Tongue (tissue), 2 donors: Measurements from ENCODE around the gene METAP1.

DNA sequence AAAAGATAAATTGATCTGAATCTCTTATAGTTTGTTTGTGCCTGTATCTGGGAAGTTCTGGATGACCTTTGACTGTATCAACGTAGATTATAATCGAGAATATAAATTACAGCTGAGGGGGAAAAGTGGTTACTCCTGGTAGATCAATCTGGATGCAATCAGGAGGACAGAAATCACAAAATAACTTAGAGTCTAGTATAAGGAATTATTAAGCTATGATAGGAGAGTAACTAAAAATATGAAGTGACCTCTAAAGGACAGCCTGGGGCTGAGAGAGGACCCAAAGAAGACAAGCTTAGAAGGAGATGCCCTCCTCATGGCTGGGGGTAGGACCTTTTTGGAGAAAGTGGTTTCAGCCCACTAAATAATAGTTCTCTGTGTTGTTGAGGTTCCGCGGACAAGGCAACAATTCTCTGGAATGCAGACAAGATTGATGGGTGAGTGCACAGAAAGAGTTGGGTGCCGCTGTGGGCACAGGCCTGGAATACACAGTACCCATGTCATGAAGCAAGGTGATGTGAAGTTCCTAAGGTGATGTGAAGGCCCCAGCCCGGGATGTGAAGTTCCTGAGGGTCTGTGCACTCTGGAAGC lies 86.9 kb upstream of the BMPR1B start:
- RAMPAGE, long total RNA = no peak

DNA sequence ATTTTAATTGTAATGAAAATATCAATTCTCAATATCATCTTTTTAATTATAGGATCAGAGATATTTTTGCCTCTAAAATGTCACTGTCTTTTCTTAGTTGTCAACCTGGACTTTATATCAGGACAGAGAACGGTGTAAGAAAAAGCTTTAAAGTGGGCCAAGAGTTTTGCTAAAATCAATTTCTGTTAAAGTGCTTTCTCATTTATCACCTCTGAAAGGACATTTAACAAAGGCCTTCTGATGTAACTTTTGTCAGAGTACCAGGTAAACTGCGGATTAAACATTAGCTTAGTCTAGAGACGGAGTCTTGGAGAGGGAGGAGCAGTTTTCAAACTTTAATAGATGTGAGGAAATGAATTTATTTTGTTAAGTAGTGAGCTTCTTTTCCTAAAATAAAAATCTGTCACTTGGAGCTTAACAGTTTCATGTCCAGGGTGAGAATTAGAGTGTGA lies 33.8 kb upstream of the BMPR1B start:
- RAMPAGE, long total RNA = no peak

- RAMPAGE, long total RNA = no peak
Measured at GRCh38 chr4:94760407-94760988, 2.7 kb downstream of the BMPR1B start.

DNA sequence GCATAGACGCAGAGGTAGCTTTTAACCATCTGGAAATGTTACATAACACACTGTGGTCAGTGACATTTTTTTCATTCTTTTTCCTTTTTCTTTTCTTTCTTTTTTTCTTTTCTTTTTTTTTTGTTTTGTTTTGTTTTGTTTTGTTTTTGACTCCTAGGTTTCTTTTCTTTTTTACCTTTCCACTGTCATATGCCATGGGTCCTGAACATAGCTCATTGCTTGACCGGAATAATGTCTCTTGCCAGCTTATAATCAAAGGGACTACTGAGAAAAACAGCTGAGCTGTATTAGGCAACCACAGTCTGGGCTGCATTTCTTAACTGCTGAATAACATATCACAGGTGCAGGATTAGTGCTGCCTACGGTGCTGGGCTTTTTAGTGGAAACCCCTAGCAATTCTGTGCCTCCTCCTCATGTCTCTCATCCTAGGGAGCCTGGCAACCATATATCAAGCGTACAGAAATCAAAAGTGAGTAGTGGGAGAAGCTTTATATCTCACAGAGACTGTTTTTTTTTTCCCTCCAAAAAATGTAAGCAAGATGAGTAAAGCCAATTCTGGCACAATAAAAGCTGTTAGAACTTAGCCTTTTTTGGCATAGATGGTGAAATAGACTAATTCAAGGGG lies 333.5 kb downstream of the BMPR1B start:
- RAMPAGE, long total RNA = no peak

DNA sequence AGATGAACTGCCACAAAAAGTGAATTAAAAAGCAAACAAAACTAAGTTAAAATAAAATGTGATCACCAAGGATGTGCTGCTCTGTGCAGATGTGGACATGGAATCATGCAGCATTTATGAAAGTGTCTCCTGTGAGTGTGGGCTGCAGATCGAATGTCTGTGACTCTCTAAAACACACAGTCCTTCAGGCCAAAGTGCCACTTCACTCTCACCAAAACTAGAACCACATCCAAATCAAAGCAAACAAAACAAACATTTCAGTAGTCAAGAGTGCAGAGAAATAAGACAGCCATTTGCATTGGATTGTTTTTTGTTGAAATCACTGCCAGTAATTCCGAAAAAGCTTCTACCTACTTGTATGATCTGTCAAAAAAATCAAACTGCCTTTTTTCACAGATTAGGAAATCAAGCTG lies 187.4 kb downstream of the UNC5C start:
- RAMPAGE, long total RNA = no peak

DNA sequence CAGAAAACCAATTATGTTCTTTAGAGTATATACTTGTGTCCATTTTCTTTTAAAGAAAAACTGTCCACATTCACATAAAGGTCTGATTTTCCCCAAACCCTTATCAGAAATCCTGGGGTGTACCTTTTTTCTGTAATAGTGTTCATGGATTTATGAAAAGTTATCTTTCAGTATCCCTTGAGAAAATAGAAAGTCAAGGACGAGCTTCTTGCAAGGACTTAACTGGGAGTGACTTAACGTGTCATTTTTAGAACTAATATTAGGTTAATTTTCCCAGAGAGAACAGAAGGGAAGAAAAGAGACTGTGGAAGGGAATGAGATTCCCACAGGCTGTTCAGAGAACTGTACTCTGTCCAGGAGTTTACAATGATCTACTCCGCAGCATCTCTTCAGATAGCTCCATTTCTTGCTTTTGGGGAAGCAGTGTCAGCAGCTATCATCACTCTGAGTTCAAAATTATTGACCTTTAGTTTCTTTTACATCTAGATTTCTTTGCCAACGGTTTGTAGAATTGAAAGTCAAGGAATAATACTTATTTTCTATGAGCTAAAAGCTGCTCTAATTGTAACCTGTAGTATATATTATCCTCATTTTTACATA lies 5.1 kb downstream of the UNC5C start:
- RAMPAGE, long total RNA = no peak

- RAMPAGE, long total RNA = no peak
Measured at GRCh38 chr4:95622988-95623359, 74.2 kb upstream of the UNC5C start.

DNA sequence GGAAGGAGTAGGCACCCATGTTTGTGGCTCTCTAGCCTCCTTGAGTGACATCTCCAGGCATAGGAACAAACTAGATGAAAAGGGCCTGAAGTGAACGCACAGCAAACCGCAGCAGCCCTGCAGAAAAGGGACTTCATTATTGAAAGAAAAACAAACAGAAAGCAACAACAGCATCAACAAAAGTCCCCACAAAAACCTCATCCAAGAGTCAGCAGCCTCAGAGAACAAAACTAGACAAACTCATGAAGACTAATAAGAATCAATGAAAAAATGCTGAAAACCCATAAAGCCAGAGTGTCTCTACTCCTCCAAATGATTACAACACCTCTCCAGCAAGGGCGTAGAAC lies 805.7 kb downstream of the STPG2 start:
- RAMPAGE, long total RNA = no peak

DNA sequence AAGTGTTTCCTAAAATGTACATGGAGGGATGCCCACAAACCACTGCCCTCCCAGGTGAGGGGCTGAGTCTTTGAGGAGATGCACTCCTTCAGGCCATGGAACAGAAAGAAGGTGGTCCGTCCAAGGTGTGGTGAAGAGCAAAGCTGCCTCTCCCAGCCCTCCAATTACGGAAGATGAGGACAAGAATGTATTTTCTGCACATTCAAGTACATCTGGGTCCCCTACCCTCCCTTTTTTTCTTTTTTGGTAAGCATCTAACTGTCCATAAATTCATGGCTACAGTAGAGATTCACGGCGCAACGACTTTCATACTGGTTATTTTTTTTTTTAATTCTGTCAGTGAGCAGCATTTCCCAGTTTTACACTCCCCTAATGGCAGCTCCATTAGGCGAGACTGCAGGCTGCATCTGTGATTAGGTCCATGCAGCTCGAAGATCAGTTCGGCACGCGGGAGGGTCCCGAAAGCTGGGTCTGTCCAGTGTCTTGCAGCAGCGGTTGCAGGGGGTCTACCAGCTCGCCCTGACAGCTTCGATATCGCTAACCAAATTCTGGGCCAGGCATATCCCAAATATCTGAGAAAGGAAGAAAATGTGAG lies 186.3 kb downstream of the TSPAN5 start:
- RAMPAGE, long total RNA = no peak

DNA sequence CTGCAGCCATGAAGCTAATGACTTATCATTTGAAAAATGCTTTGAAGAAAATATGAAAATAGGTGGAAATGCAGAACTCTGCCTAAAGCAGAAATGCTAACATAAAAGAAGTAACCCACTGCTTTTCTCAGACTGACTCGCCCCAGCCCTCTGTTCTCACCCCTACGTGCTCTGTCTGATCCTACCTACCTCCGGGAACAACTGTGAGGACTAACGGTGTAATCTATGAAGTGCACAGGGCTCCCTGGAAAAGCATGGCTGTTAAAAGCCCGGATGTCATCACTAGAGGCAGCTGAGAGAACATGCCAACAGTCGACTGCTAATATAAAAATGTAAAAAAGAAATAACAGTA lies 130.9 kb downstream of the TSPAN5 start:
- RAMPAGE, long total RNA = no peak

GRCh38 chr4:98659500-98659924 lies 1.1 kb upstream of the TSPAN5 start:
- RAMPAGE, long total RNA = no peak

DNA sequence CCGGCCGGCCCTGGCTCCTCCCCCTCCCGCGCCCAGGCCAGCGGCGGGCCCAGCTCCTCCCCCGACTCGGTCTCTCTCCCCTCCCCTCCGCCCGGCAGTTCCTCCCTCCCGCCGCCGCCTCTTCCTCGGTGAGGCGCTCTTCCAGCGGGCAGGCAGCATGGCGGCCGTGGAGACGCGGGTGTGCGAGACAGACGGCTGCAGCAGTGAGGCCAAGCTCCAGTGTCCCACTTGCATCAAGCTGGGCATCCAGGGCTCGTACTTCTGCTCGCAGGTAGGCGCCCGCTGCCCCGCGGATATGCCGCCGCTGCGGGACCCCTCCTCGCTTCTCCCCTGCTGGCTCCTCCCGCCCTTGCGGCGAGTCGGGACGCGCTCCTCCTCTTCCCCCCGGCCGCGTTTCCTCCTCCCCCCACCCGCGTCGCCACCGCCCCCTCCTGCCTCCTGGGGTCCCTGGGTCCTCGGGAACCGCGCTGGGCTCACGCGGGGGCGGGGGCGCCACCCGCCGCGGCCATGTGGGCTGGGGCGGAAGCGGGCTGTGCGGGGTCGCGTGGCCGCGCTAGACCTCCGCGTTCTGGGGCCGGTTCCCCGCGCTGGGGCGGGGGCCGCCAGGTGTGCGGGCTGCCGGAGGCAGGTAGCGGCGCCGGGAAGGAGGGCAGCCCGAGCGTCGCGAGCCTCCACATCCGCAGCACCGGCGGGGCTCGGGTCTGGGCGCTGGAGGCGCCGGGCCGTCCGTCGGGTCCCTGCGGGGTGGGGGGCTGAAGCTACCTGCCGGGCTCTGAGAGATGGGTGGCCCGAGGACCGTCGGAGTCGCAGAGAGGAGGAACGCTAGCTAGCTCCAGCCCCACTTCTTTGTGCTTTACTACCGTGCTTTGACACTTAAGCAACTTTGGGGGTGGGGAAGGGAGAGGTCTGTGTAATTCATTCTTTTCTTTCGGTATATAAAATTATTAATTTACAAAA lies at the start of gene METAP1:
Gene METAP1, plus strand, starts transcription at position 125 of the 957 bp plus-strand sequence.
- RAMPAGE, long total RNA = no peak

DNA sequence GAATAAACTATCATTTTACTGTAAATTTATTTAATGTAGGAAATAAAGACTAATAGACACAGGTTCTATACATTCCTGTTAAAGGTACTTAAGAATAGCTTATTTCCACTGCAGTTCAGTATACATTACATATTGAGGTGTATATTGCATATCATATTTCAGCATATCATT lies 276 bp downstream of the ADH1B start:
- RAMPAGE, long total RNA = no peak

- RAMPAGE, long total RNA = no peak
Measured at GRCh38 chr4:99325018-99325439, 3.8 kb upstream of the ADH1B start.

GRCh38 chr4:99342819-99343182 lies 9.7 kb downstream of the ADH1C start:
- RAMPAGE, long total RNA = no peak

DNA sequence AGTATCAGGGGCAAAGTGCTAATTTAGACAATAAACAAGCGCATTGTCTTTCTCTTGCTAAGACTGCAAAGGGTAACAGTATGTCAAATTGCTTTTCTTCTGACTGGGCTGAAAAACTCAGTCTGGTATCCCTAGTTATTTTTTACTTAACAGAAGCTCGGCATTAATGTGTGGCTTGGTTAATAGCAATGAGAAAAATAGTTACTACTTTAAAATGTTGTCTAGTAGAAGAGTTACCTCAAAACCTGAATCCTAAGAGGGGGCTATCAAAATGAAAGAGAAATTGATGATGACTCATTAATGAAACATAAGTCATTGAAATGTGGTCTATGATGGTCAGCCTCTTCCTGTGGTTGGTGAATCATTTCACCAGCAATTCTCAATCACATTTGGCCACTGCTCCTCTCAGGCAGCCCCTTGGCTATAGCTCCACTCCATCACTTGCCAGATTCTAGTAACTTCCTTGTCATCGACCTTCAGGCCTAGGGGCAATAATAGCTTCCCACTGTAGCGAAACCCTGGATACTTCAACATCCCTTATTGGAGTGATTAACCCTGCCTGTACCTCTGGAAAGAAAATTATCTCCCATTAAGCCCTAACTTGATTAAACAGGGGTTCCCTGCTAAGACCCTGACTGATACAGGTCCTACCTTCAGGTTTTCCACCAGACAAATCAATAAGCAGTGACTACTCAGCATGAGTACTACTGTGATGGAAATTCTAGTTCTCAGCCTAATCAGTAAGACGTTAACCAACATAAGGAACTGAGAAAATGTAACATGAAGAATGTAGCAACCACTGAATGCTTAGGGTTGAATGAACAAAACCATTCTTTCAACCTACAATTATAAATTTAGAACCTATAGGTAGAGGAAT lies 30.5 kb downstream of the ADH7 start:
- RAMPAGE, long total RNA = no peak

- RAMPAGE, long total RNA = no peak
Measured at GRCh38 chr4:99847295-99847742, 30.7 kb downstream of the DAPP1 start.

DNA sequence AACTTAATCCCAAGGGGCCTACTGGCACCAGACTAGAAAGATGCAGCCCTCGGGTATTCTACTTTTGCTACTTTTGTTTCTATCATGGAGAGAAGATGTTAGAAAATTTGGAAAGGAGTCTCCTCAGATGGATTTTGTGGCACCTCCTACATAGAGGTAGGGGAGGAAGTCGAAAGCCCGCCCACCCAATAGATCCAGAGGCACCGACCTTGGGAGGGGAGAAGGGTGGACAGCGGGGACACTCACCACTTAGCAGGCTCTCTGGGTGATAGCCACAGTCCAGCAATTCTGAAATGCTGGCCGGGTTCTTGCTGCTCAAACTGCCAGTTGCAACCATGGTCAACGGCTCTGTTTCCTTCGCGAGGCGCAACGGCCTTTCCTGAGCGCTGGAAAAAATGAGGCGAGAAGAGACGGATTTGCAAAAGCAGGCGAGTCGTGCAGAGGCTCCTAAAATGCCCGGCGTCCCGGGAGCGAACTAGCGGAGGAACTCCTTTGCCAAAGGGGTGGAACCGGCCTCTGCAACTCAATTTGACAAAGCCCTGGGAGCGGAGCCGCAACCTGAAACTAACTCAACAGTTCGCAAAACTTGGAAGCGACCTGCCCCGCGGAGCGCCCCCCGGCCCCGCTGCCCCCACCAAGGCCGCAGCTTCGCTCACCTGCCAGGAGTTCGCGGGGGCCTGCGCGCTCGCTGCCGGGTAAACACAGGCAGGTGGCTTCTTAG lies 461 bp downstream of the DDIT4L start:
- RAMPAGE, long total RNA = no peak

DNA sequence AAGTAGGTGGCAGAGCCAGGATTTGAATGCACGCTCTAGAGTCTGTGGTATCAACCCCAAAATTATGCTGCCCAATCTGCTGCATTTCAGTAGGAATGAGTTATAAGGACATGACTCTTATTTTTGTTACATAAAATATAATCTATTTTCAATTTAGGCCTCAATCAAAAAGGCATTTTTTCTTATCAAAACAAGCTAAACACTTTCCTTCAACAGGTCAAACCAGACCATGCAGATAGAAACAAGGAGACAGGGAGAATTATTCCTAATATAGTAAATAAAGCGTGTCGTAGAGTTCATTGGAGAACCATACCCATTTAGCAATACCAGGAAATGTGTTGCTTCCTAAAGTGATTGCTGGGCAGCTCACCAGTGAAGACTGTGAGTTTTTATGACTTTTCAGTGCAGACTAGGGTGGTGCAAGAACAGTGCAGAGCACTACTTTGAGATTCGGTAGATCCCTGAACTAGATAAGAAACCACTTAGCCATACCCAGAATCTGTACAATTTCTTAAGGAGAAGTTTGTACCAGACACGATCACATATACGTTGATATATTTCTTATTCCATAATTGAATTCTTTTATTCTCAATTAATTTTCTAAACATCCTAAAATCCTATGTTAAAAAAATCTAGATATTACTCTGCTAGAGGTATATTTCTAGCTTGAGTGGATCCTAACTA lies 87.4 kb downstream of the EMCN start:
- RAMPAGE, long total RNA = no peak

DNA sequence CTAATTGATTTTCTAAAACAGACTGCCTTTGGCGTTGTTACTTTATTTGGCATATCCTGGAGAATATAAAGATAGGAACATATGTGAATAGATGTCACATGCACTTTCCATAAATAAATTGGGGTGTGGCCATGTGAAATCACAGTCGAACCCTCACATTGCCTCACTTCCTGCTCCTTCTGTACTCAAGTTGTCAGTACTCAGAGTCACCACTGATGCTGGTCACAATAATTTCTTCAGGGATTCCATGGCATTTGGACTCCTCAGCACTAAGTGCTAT lies 1.4 kb upstream of the EMCN start:
- RAMPAGE, long total RNA = no peak